PC-3 (cell line): ENCODE measurements around the genes MAGEA2B, MAGEA6 and PLXNB3.

DNA sequence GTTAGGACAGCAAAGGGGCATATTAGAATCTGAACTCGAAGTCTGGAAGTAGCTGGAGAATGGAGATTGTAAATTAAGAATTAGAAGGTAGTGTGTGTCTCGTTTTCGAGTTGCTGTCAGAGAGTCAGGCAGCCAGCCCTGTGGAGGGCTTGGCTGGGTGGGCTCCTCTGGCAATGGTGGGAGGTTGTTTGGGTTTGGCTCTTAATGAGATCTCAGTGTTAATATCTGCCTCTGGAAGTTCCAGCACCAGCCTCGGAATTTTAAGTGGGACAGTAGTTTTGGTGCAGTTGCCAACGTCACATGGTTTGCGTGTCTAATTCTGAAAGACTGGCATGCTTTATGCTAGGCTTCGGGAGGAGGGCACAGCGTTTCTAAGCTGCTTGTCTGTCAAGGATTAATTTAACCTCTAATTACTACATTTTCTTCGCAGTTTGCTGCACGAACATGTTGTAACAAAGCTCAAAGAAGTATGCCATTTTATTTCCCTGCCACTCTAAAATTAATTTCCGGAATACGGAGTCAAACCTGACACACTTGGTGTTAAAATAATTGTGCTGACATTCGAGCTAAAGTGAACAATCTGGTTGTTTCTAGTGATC lies 9.2 kb downstream of the MAMLD1 start:
- RAMPAGE, long total RNA, result no peak

- RAMPAGE, long total RNA, result no peak
Observed at GRCh38 chrX:150397790-150398333, 34.7 kb downstream of the MAMLD1 start.

DNA sequence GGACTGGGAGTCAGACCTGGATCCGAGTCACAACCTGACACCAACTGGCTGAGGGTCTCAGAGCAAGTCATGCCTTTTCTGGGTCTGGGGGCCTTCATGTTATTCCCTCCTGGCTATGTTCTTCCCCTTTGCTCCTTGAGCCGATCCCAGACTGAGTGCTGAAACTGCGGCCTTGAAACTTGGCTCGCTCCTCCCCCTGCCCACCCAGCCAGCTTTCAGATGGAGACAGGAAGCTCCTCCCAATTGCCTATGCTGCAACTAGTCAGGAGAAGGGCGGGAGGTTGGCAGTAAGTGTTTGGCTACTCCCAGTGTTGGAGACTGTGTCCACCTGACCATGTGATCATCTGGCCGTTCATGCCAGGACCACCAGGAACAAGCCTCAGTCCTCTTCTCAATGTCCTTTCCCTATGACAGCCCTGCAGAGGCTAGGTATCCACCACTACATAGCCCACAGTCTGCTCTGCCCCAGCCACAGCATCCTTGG lies 59.5 kb upstream of the MTM1 start:
- RAMPAGE, long total RNA, result no peak

- RAMPAGE, long total RNA, result no peak
Observed at GRCh38 chrX:150694201-150694607, 1.0 kb downstream of the MTMR1 start.

DNA sequence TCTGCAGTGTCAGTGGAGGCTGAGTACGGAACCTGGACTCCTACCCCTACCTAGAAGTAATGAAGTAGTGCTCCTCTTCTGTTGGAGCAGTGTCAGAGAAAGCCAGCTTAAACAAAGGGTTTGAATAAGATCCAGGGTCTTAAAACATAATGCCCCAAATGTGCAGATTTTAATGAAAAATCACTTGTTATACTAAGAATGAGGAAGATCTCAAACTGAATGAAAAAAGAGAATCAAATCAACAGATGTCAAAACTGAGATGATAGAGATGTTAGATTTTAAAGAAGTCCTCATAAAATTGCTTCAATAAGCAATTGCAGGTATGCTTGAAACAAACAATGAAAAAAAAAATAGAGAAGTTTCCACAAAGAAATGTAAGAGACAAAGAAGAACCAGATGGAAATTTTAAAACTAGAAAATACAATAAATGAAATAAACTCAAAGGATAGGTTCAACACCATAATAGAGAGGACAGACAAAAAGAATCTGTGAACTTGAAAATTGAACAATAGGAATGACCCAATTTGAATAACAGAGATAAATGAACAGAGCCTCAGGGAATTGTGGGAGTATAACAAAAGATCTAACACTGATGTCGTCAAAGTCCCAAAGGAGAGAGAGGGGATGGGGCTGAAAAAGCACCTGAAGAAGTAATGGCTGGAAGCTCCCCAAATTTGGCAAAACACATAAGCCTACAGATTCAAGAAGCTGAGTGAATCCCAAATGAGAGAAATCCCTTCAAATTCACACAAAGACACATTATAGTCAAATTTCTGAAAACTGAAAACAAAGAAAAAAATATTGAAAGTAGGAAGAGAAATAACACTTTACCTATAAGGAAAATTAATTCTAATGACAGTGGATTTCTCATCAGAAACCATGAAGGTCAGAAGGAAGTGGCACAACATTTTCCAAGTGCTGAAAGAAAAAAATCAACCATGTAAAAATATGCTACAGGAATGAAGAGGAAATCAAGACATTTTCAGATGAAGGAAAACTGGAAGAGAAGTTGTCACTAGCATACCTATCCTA lies 11.8 kb downstream of the MTMR1 start:
- RAMPAGE, long total RNA, result no peak

DNA sequence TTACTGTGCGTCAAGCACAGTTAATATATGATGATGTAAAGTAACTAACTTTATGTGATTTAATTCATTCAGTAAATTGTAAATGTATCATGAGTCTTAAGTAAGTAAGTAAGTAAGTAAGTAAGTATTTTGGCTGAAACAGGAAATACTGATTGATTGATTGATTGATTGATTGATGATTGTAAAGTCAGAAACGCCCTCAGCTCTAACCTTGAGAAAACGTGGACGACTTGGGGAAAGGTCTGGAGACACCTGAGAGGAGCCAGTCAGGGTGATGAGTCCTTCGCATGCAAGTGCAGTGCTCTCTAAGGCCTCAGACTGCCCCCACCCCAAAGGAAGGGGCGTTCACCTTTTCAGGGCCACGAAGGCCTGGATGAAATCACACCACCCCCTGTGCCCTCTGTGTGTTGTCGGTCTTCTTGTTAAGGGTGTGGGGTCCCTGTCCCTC lies 71.8 kb downstream of the MTMR1 start:
- RAMPAGE, long total RNA, result no peak

- RAMPAGE, long total RNA, result no peak
Observed at GRCh38 chrX:151084462-151084808, 91.9 kb upstream of the GPR50 start.

GRCh38 chrX:151703291-151703695 lies 8.0 kb downstream of the PRRG3 start:
- RAMPAGE, long total RNA, result no peak

DNA sequence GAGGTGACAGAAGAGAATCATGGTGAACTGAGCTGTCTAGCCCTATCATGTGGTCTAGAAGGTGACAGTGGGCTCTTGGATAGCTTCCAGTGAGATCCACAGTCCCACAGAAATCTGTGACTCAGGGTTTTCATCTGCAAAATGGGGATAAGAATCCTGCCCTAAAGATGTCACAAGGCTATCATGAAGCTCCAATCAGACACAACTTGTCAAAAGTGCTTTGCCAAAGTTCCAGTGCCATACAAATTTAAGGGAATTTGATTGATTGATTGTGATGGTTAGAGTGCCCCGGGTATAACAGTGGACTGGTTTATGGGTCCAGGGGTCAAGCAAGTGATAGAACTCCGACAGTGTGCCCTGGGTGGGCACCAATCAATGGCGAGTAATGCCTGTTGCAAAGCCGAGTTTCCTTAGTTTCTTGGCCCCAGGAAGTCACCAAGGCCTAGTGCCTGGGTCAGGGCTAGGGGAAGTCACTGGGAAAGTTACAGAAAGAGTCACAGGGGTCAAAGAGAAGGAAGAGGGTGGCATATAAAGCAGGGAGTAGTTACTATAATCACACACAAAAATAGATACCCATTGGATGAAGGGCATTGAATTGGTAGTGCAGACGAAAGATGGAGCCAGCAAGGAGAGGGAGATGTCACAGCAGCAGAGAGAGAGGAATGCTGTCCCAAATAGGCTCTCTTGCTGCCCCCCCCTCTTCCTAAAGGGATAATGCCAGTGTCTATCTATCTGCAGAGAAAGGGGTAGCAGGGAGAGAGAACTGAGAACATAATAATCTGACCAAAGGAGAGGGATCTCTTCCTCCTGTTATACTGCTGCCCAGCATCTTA lies 20.9 kb downstream of the GABRE start:
- RAMPAGE, long total RNA, result no peak

- RAMPAGE, long total RNA, result no peak
Observed at GRCh38 chrX:152714390-152714873, at the start of gene MAGEA2B. Gene MAGEA2B, plus strand, starts transcription at chrX:152714628.

DNA sequence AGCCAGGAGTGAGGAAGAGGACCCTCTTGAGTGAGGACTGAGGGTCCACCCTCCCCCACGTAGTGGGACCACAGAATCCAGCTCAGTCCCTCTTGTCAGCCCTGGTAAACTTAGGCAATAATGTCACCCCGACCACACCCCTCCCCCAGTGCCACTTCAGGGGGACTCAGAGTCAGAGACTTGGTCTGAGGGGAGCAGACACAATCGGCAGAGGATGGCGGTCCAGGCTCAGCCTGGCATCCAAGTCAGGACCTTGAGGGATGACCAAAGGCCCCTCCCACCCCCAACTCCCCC lies 277 bp downstream of the CSAG1 start:
- RAMPAGE, long total RNA, result no peak

- RAMPAGE, long total RNA, result no peak
Observed at GRCh38 chrX:152769539-152769869, at the start of gene MAGEA6. Gene MAGEA6, minus strand, starts transcription at chrX:152769689.

GRCh38 chrX:152932468-152932982 lies 34.7 kb downstream of the ZNF185 start:
- RAMPAGE, long total RNA, result no peak

GRCh38 chrX:153032198-153033497 lies 23.6 kb upstream of the PNMA3 start:
- RAMPAGE, long total RNA, result no peak

- RAMPAGE, long total RNA, result no peak
Observed at GRCh38 chrX:153642155-153642780, 4.7 kb upstream of the DUSP9 start.

- RAMPAGE, long total RNA, result no peak
Observed at GRCh38 chrX:153742618-153743310, 18.1 kb downstream of the ABCD1 start.

DNA sequence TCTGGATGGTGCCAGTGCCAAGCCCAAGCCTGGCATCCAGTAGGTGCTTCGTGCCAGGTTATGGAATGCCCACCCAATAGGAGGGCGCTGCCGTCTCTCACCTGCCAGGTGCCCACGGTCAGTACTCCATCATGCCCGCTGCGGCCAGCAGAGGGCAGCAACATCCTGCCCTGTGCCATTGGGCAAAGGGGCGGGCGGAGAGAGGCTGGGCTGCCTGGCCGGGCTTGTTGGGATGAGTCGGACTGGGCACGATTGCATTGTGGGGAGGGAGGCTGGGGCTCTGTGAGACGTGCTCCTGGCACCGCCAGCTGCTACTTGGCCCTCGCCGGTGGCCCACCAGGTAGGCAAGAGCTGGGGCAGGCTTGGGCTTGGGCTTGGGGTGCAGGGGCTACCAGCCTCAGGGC lies at the start of gene PLXNB3:
TSS of gene PLXNB3 (plus strand) at position 285 of the 404 bp plus-strand sequence.
- RAMPAGE, long total RNA, result no peak

- RAMPAGE, long total RNA, result no peak
Observed at GRCh38 chrX:153792810-153793656, 1.1 kb downstream of the IDH3G start.

- RAMPAGE, long total RNA, result no peak
Observed at GRCh38 chrX:153794895-153795697, 628 bp downstream of the SSR4 start.

DNA sequence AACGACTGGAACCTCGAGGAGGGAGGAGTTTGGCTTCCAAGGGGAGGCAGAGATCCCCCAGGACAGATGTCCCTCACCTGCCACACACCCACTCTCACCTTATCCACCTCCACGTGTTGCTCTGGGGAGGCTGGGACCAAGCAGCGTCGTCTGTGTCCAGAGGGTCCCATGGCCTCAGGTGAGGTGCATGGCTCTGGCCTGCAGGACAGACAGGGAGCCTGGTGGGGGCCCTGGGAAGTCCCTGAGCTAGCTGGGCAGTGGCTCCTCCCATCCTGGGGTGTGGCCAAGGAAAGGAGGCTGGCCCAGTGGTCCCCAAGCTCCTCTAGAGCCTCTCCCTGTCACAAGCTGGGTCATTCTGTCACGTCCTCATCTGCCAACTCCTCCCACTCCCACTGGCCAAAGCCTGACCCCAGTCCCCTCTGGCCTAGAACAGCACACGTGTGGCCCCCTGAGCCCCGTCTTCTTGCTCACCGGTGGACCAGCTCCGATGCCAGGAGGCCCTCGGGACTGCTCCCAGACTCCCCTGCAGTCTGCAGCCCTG lies 4.6 kb downstream of the AVPR2 start:
- RAMPAGE, long total RNA, result no peak